Umbilical cord (tissue), 2 donors: ENCODE measurements around the genes HEXIM2, FMNL1, MAPT and STH.

- RAMPAGE, long total RNA: no peak
Observed at GRCh38 chr17:45149677-45150679, 1.7 kb downstream of the HEXIM1 start.

DNA sequence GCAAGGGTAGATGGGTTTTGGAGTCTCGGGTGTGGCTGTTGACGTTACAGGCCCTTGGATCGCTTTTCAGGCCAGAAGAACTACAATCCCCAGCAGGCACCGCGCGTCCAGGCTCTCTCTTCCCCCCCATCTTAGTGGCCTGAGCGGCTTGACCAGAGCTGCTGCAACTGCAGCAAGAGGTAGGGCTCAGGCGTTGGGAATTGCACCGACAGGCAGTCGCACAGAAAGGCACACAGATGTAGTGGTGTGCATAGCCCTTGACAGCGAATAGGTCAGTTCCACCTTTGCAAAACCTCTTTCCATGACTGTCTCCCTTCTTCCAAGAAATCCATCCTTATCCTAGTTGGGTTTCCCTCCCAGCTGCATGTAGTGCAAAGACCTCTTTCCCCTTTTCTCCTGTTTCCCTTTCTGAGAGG lies at the start of gene HEXIM2:
HEXIM2 (plus strand) TSS at position 115 of the 416 bp plus-strand sequence.
- RAMPAGE, long total RNA: no peak

- RAMPAGE, long total RNA: no peak
Observed at GRCh38 chr17:45221096-45222006, at the start of gene FMNL1. FMNL1 (plus strand) TSS chr17:45221885.

DNA sequence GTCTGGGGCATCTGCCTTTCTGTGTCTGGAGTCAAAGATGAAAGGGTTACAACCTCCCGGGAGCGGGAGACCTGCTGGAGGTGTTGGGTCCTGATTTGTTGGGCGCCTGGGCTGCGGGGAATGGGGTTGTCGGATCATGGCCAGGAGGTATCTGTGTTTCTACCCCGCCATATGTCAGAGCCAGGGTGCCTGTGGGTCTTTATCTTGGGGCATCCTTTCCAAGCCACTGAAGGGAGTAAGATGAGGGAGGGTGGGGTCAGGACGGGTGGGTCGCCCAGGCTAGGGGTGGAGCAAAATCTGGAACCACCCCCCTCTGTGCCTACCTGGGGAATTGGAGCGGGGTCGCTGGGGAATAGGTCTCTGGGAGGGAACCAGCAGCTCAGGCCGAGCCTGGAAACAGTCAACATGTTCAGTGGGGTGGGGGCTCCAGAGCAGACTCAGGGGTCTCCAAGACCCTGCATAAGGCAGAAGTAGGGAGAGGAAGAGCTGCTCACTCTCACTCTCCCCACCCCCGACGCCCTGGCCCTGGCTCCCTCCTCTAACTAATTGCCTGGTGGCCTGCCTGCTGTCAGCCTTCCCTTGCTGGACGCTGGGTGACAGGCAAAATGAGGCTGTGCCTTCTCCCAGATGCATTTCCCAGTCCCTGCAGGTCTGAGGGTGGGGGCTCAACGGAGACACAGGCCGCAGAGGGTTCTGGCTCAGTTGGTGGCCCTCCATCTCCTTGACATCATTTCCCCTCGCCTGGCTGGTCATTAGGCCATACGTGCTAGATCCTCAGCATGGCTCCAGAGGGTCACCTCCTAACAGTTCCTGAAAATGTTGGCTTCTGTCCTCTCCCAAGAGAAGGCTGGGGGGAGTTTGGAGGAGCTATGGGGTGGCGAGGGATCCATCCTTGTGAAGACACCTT lies 1.2 kb downstream of the FMNL1 start:
- RAMPAGE, long total RNA: no peak

DNA sequence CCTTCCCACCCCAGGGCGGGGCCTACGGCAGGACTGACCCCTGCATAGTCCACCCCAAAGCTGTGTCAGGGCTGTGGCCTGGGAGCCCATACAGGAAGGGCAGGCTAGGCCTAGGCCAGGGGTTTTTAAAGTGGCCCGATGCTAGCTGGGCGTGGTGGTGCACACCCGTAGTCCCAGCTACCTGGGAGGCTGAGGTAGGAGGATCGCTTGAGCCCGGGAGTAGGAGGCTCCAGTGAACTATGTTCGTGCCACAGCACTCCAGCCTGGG lies 10.1 kb downstream of the FMNL1 start:
- RAMPAGE, long total RNA: no peak

DNA sequence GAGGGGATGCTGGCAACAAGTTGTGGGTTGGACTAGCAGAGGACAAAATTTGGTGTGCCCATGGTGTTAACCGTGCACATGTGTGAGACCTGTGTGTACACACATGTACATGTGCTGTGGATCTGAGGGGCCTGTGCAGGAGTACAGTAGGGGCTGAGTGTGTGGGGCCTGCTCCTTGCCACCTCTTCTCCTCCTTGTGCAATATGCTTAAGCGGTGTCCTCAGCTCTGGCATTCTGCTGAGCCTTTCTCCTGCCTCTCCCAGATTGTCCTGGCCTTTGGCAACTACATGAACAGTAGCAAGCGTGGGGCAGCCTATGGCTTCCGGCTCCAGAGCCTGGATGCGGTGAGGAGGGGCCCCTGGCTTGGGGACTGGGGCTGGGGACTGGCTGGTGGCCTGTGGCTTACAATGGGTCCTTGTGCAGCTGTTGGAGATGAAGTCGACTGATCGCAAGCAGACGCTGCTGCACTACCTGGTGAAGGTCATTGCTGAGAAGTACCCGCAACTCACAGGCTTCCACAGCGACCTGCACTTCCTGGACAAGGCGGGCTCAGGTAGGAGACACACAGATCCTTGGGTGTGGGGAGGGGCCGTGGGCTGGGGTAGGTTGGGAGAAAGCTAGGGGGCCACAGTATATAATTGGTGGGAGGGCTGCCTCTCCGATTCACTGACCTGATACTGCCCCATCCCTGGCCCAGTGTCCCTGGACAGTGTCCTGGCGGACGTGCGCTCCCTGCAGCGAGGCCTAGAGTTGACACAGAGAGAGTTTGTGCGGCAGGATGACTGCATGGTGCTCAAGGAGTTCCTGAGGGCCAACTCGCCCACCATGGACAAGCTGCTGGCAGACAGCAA lies 17.1 kb downstream of the SPATA32 start:
- RAMPAGE, long total RNA: no peak

DNA sequence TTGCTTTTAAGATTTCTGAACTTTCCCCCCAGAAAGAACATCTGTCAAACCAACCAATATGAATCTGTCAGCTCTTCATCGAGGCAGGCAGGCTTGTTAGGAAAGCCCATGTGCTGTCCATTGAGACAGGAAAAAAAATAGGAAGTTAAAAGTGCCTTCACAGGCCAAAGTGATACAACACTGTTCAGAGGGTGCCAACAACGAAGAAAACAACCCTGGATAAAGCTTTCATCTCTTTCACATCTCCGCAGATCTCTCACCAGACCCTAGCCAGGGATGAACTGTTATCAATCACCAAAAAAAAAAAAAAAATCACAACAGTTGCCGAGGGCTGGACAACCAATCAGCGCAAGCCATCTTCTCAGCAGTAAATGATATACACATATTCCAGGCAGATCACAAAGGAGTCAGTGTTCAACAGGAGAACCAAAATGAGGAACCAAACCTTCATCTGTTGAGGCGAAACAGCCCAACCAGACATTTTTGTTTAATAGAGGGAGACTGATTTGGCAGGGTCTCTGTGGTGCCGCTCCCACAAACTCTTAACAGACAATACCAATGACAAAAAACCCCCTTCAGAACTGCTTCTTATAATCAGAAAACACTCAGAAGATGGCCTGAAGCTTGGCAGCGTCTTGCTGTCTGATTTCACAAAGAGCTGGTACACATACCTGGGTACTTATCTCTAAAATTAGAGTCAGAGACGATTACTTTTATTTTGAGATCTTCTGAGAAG lies 1.9 kb downstream of the MAP3K14 start:
- RAMPAGE, long total RNA: no peak

GRCh38 chr17:45436114-45436884 lies 3.6 kb upstream of the ARHGAP27 start:
- RAMPAGE, long total RNA: no peak

GRCh38 chr17:45445696-45446612 lies 13.3 kb upstream of the ARHGAP27 start:
- RAMPAGE, long total RNA: no peak

- RAMPAGE, long total RNA: no peak
Observed at GRCh38 chr17:45447153-45447832, 14.6 kb upstream of the ARHGAP27 start.

DNA sequence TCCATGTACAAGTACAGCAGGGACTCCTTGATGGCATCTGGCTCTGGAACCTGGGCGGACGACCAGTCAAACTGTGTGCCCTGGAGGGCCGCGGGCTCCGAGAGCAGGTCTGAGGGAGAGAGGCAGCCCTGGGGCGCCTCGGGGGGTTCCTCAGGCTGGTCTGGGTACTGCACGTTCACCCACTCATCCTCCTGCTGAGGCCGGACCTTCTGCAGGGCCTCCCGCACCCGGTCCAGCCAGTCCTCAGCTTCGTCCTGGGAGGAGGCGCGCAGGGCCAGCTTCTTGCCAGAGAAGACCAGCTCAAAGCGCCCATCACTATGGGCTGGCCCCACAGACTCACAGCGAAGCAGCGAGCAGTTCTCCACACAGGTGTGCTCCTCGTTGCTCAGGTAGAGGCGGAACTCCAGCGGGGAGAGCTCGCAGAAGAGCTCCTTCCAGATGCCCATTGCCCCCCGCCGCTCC lies 21.1 kb upstream of the ARHGAP27 start:
- RAMPAGE, long total RNA: no peak

GRCh38 chr17:45893740-45895070 lies at the start of gene MAPT:
MAPT (plus strand) TSS chr17:45894554.
- RAMPAGE, long total RNA: no peak

DNA sequence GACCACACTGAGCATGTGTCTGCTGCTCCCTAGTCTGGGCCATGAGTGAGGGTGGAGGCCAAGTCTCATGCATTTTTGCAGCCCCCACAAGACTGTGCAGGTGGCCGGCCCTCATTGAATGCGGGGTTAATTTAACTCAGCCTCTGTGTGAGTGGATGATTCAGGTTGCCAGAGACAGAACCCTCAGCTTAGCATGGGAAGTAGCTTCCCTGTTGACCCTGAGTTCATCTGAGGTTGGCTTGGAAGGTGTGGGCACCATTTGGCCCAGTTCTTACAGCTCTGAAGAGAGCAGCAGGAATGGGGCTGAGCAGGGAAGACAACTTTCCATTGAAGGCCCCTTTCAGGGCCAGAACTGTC lies at the start of gene STH:
STH (plus strand) TSS at position 12 of the 357 bp plus-strand sequence.
- RAMPAGE, long total RNA: no peak

DNA sequence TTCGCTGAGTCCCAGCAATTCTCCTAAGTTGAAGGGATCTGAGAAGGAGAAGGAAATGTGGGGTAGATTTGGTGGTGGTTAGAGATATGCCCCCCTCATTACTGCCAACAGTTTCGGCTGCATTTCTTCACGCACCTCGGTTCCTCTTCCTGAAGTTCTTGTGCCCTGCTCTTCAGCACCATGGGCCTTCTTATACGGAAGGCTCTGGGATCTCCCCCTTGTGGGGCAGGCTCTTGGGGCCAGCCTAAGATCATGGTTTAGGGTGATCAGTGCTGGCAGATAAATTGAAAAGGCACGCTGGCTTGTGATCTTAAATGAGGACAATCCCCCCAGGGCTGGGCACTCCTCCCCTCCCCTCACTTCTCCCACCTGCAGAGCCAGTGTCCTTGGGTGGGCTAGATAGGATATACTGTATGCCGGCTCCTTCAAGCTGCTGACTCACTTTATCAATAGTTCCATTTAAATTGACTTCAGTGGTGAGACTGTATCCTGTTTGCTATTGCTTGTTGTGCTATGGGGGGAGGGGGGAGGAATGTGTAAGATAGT lies 28.0 kb downstream of the STH start:
- RAMPAGE, long total RNA: no peak

GRCh38 chr17:46107281-46108035 lies 85.8 kb downstream of the KANSL1 start:
- RAMPAGE, long total RNA: no peak

DNA sequence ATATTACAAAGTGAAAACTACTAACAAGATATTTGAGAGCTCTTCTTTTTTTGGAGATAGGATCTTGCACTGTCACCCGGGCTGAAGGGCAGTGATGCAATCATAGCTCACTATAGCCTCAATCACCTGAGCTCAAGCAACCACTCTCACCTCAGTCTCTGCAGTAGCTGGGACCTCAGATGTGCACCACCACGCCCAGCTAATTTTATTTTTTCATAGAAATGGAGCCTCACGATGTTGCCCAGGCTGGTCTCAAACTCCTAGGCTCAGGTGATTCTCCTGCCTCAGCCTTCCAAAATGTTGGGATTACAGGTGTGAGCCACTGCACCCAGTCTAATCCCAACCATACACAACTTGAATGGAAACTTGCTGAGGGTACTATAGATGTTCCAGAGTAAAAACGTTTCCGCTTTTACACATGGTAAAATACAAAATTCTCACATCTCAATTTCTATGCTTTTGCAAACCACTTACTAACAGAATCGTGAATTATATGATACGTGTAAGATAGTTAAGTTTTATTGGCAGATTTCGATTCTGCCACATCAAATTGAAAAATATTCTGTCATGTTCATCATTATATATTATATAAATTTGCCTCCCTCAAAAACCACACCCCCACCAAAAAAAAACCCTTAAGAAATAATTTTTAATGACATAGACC lies 84.2 kb downstream of the KANSL1 start:
- RAMPAGE, long total RNA: no peak

- RAMPAGE, long total RNA: no peak
Observed at GRCh38 chr17:46145926-46146470, 47.2 kb downstream of the KANSL1 start.

DNA sequence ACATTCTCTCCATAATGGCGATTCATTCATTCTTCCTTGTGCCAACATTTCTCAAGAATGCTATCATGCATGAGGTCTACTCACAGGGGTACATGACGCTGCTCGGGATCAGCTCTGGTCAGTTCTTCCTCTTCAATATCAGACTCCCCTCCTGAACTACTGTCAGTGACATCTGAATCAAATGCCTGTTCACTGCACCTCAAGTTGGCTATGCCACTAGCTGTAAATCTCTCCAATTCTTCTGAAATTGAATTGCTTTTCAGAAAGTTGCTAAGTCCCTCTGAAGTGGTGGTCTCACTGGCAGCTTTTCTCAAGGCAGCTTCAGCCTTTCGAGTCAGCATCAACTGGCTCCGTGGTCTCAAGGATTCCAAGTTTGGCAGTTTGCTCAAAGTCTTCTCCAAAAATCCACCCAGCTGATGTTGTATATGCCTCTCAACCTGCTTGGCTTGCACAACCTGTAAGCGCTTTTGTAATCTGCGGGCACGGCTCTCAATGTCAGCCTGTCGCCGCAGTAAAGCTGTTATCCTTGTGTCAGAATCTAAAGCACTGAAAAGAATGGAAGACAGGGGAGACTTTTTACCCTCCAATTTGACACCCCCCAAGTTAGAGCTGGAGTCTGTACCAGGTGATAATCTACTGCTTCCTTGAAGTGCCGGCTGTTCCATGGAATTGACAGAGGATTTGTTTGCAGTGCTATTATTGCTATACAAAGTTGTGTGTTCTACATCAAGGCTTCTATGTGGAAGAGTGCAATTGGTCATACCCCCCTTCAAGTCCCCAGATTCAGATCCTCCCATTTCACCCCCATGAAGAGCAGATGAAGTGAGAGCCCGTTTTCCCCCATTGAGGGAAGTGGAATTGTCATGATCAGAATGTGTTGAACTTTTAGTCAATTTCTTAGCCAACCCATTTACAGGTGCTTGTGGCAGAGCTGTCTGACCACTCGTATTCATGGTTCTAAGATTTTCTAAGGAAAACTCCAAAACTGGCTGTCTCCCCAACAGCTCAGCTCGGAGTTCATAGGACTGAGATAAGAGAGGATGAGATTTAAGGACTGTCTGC lies 22.1 kb downstream of the KANSL1 start:
- RAMPAGE, long total RNA: no peak

GRCh38 chr17:46191157-46192202 lies 1.7 kb downstream of the KANSL1 start:
- RAMPAGE, long total RNA: no peak

DNA sequence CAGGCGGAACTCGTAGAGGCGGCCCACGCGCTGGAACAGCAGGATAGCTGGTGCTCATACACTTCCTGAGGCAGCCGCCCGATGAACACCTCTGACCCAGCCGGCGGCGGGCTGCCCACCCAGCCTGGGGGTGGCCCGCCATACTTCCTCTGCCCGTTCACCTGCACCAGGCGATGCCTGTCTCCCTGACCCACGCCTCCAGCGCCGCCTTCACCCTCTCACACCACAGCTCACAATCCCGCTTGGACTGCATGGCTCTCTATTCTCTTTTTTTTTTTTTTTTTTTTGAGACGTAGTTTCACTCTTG lies 34.6 kb upstream of the LRRC37A start:
- RAMPAGE, long total RNA: no peak